ENCODE measurements around the genes ITPRIPL1 and ARID5A.

GRCh38 chr2:95817593-95818096 is 174.0 kb downstream of the ANKRD36C start:
- RRBS = no CpG with 5 or more reads among the region's 2 CpGs

DNA sequence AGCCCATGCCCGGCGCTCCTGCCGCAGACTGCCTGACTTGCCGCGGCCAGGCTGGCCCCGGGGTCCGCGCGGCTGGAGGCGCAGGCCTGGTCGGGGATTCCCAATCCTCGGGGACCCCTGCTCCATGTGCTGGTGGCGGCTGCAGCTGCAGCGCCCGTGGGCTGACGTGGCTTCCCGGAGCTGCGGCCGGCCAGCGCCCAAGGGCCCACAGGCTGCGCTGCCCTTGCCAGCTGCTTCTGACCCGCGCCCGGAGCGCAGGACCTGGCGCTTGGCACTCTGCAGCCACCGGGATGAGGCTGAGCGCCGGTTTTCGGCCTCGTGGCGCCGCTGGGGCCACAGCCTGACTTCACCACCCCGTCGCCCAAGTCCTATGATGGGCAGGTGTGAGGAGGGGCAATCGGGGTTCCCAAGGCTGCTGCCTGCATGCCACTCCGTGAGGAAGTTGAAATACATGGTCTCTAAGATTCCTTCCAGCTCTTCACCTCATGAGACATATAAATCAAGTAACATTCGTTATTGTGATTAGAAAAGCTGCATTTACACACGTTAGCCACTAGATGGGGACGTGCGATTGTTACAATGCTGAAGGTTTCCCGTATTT is 865 bp upstream of the ANKRD36C start:
- RRBS = under 1% methylated on average over 8 of the region's 42 CpGs

- RRBS = no CpG with 5 or more reads among the region's 6 CpGs
Measured at GRCh38 chr2:96016646-96017481, 17.9 kb downstream of the GPAT2 start.

- RRBS = no CpG with 5 or more reads among the region's 6 CpGs
Measured at GRCh38 chr2:96083215-96083622, 33.2 kb downstream of the ADRA2B start.

GRCh38 chr2:96164691-96165271 is 19.5 kb upstream of the DUSP2 start:
- RRBS = 51% methylated on average over 5 of the region's 16 CpGs

DNA sequence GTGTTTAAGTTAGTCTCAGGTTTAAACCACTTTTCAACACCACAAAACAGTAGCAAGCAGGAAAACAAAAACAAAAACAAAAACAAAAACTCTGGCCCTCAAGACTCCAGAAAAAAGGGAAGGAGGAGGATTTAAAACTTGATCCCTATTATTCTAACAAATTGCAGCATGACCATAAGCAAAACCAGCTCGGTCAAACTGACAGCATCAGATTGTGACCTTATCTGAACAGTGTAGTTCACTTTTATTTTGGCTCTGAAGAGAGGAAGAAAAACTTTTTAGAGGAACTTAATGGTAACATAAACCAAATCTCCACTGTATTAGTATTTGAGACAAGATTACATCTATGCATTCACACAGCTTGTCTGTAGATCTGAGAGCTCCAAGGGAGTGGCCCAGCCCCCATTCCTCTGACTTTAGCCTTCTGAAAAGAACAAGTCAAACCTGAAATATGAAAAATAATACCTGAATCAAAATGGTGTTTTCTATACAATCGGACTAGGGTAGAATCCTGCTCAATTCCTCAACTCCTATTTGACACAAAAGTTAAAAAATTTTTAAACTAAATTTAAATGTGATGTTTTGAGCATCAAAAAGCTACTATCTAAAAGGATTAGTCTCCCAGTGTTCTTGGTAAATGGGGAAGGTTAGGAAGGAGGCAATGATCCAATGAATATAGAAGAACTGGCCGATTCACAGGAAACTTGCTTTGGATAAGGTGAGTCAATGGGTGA is 23.1 kb downstream of the STARD7 start:
- RRBS = no CpG with 5 or more reads among the region's 3 CpGs

DNA sequence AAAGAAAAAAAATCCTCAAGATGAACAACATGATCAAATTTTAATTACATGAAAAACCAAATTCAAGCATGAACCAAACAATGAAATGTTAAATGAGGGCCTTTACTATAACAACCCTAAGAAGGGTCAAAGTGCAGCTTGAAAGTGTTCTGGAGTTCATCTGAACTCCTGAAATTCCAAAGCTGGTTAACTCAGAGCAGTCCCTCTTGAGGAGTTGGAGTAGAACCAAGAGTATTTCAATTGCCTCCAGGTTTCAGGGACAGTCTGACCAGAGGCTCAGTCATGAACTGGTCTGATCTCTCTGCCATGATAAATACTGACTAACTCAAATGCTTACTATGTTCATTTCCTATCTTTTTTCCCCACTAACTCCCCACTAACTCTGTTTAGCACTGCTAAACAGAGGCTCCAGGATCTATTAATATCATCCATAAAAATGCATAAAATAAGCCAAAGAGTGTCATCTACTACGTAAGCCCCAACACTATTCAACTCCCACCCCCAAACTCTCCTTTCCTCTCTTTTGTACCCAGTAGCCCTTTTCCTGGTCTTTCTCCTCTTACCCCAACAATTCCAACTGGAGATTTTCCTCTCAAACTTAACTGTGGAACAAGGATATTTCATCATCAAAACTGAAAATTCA is 2.7 kb downstream of the STARD7 start:
- RRBS = no CpG with 5 or more reads among the region's 1 CpG

GRCh38 chr2:96251524-96252294 is 14.1 kb downstream of the TMEM127 start:
- RRBS = 56% methylated on average over 2 of the region's 8 CpGs

DNA sequence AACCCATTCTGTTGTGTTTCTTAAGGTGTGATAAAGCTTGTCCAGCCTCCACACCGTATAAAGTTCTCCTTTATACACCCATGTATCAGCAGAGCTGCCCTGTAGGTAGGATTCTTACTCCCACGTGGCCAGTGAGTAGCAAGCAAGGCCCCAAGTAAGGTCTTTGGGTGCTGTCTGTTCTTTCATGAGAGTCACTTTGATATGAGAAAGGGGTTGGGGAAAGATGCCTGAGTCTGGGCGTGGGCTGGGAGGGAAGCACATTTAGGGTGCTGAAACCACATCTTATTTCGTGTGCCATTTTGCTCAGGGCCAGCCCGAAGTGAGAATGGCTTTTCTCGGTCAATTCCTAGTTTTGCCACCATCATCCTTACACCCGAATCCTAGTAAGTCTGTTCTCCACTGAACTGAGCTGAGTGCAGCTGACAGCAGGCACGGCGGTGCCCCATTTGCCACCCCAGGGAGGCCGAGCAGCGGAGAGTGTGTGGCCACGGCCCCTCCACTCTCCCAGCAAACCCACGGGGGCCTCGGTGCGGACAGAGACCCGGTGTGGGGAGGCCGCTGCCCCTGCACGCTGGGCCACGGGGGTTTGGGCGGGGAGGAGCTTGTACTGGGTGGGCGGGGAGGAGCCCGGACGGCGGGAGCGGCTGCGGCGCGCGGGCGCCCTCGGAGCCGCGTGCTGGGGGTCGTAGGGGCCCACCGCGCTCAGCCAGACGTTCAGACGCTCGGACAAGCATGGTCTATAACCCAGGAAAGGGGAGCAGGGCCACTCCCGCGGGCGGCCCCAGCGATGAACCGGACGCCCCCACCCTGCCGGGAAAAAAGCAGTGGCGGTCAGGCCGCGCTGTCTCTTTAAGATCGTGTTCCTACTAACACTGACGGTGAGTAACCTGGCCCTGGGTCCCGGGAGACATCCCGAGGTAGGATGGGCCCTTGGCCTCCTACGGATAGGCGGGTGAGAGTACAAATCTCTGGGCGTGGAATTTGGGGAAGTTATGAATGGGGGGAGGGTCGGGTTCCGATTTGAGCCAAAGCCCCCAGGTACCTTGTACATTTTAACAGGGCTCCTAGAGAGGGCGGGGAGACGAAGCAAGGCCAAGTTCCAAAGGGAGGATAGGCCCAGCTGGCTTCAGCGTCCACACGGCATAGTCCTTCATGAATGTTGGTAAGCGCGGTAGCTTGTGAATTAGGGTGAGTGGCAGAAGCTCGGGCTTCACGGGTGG is at the start of gene ITPRIPL1:
TSS of gene ITPRIPL1 (plus strand) at position 630 of the 1,220 bp plus-strand sequence.
- RRBS = 3% methylated on average over 11 of the region's 66 CpGs

GRCh38 chr2:96485709-96486689 is 19.2 kb downstream of the NEURL3 start:
- RRBS = 5% methylated on average over 3 of the region's 35 CpGs

DNA sequence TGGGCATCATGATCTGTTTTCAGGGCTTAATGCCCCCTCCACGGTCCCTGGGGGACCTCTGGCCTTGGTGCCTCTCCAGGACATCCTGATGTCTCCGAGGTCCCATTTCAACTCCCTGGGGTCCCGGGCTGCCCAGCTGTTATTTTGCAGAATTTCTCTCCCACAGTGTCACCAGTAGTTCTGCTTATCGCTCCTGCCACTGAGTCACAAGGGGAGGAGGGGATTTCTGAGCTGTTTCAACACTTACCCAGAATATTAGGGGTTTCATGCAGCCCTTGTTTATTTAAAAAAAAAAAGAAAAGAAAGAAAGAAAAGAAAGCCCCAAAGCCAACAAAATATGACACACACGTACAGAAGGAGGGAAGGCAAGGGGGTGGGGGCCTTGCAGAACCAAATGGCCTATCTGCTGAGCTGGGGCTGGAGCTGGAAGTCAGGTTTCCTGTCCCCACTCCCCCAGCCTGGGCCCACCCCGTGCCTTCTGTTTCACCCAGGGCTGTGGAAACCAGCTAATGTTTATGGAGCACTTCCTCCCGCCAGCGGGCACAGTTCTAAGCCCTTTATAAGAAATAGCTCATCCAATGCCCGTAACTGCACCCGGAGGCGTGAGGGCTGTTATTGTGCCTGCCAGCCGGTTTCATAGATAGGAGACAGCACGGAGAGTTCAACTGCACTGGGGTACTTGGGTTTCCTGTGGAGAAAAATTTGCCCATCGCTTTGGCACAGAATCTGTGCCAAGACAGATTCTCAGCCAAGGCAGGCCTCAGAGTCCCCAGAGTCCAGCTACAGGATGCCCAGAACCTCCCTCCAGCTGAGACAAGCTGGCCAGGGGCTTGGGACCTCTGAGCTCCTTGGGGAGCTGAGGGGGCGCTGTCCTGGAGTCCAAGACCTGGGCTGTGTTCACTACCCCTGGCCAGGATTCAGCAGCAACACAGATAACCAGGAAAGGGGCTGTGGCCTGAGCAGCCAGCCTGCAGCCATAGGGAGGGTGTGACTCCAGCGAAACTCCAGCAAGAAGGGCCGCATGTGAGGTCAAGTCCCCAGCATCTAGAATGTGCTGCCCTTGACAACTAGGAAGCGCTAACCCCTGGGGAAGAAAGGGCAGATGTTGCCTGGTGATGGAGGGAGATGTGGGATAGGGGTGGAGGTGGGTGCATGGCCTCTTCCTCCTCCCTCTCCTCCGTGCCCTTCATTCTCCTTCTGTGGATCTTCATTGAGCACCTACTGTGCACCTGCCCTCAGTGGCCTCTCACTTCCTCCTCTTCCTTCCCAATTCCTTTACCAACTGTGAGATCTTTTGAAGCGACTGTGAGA is 8.1 kb upstream of the ARID5A start:
- RRBS = no CpG with 5 or more reads among the region's 20 CpGs

DNA sequence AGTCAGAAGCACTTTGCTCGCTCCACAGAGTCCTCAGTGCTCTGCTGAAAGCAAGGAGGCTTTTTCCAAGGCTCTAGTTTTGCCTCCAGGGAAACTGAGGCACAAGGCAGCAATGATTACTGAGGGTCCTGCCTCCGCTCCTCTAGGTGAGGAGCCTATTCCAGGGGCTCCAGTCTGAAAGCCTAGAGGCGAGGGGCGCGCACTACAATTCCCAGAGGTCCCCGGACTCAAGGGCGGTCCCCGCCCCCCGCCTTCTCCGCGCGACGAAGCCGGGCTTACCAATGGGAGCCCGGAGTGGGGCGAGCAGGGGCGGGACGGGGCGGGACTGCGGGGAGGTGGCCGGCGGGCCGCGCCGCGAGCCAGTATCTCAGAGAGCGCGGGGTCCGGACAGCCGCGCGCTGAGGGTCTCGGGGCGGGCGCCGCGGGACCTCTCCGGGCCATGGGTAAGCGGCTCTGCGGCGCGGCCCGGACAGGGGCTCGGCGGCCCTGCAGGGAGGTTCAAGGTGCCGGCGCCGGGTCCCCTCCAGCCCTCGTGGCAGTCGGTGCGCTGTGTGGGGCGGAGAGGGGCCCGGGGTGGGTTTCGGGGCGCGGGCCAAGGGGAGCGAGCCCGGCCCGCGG is at the start of gene ARID5A:
TSS of gene ARID5A (plus strand) at position 365 of the 618 bp plus-strand sequence.
- RRBS = 2% methylated on average over 48 of the region's 60 CpGs

- RRBS = no CpG with 5 or more reads among the region's 4 CpGs
Measured at GRCh38 chr2:96539005-96539279, 2.4 kb downstream of the ARID5A start.

- RRBS = no CpG with 5 or more reads among the region's 30 CpGs
Measured at GRCh38 chr2:96554774-96555618, 18.4 kb downstream of the ARID5A start.

DNA sequence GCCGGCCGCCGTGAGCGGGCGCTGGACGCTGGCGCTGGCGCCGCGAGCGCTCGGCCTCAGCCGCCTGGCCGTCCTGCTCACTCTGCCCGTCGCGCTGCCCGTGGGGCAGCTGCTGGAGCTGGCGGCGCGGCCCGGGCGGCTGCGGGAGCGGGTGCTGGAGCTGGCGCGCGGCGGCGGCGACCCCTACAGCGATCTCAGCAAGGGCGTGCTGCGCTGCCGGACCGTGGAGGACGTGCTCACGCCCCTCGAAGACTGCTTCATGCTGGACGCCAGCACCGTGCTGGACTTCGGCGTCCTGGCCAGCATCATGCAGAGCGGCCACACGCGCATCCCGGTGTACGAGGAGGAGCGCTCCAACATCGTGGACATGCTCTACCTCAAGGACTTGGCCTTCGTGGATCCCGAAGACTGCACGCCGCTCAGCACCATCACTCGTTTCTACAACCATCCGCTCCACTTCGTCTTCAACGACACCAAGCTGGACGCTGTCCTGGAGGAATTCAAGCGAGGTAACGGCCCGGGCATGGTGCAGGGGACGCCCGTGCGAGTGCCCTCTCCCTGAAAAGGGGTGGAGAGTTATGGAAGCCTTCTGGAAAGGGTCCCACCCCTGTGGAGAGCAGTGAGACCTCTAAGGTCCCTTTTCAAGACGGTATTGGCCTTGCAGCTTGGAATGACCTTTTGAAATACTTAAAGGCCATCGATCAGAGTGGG is 1.1 kb downstream of the CNNM3 start:
- RRBS = 2% methylated on average over 23 of the region's 67 CpGs

DNA sequence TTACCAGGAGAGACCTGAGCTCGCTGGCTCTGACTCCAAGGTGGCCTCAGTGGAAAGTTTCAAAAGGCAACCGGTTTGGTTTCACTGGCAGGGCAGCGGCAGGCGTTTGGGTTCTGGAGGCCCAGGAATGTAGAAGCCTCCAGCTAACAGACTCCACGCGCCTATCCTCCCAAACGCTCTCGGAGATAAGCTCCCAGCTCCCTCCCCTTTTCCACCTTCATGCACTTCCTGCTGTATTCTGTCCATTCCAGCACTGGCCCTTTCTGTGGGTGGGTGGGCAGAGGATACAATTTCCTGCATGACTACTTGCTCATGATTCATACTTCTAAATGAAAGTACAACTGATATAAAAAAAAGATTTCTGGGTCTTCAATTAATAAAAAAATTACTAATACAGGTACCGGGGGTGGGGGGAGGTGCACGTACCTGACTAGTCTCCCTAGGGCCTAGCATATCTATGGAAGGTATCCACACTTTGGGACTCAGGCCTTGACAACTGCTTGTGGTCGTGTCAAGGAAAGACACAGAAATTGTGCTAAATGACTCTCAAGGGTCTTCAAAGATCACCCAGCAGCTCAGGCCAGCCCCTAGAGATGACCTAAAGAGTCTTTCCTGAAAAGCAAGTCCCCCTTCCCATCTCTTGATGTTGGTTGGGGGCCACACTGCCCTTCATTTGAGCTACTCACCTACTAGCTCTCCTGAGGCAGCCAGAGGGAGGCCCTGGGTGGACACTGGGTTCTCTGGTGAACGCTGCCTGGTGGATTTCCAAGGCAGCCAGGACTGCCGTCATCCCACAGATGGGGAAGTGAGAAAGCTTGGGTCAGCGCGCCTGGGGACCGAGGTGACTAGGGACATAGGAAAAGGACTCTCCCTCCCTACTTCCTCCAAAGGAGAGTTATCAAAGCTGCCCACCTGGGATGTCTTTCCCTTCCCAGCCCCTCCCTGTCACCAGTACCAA is 3.4 kb upstream of the SEMA4C start:
- RRBS = no CpG with 5 or more reads among the region's 16 CpGs

GRCh38 chr2:96884193-96884704 is 14.4 kb upstream of the SEMA4C start:
- RRBS = no CpG with 5 or more reads among the region's 12 CpGs

GRCh38 chr2:96912644-96913075 is 42.8 kb upstream of the SEMA4C start:
- RRBS = no CpG with 5 or more reads among the region's 16 CpGs

GRCh38 chr2:96970370-96970929 is 15.9 kb downstream of the FAM178B start:
- RRBS = no CpG with 5 or more reads among the region's 7 CpGs

GRCh38 chr2:97045925-97046370 is 48.7 kb downstream of the FAHD2B start:
- RRBS = no CpG with 5 or more reads among the region's 2 CpGs